Cerebellum (tissue), 5 donors: ENCODE measurements around the gene ZMAT5.

GRCh38 chr22:27100883-27101214 is 479.1 kb downstream of the CRYBA4 start:
- PRO-cap, 3 experiments = no peak in any of the 3 experiments
- RAMPAGE, long total RNA = no peak

GRCh38 chr22:27797126-27798433 is 4.0 kb downstream of the MN1 start:
- PRO-cap, 3 experiments = no peak in any of the 3 experiments
- RAMPAGE, long total RNA = no peak

GRCh38 chr22:27876472-27877157 is 42.4 kb downstream of the PITPNB start:
- PRO-cap, 3 experiments = no peak in any of the 3 experiments
- RAMPAGE, long total RNA = no peak

GRCh38 chr22:27896050-27897165 is 22.6 kb downstream of the PITPNB start:
- PRO-cap, 3 experiments = no peak in any of the 3 experiments
- RAMPAGE, long total RNA = no peak

DNA sequence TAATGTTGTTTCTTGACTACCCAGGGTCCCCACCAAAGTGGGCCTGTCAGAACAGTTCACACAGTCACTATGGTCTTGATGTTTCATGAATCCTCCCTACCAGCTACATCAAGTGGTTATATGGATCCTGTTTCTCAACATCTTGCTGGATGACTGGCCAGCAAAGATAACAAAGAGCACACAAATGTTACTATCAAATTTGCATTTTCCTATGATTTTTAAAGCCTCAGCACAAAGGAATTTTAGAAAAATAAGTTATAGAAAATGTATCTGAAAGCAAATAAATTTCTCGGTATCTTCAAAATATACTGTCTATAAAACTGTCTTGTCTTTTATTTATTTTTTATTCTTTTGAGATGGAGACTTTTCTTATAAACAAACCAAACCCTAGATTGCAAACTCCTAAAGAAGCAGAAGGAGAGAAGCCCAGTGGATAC is 246.7 kb downstream of the TTC28 start:
- PRO-cap, 3 experiments = no peak in any of the 3 experiments
- RAMPAGE, long total RNA = no peak

GRCh38 chr22:28442173-28442793 is 237.4 kb downstream of the TTC28 start:
- PRO-cap, 3 experiments = no peak in any of the 3 experiments
- RAMPAGE, long total RNA = no peak

DNA sequence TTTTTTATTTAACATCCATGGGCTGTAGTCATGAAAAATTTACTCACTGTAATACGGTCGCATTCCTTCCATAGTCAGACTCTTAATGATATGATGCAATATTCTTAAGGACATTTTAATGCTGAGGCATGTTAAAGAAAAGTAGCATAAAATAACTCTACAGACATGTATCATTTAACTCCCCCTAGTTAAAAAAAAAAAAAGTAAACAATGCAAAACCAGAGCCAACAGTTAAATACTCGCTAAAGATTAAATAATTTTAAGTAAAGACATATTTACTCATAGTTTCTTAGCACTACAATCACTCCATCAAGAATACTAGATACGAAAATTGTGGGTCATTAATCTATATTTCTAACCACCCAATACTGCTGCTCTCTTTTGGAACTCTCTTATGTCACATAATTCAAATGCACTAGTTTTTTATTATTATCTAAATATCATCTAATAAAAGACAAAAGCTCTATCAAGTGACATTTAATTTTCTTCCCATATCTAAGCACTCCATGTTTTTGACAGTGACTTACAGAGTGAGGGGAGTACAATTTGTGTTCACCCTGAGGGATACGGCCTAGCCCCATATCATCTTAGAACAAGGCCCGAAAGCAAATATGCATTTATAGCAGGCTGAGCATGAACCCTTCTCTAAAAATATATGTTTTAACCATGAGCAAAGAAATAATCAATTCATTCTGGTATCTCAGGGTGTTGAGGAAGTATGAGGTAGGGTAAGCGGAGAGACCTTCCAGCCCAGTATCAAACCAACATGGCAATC is 131.8 kb downstream of the TTC28 start:
- PRO-cap, 3 experiments = no peak in any of the 3 experiments
- RAMPAGE, long total RNA = no peak

DNA sequence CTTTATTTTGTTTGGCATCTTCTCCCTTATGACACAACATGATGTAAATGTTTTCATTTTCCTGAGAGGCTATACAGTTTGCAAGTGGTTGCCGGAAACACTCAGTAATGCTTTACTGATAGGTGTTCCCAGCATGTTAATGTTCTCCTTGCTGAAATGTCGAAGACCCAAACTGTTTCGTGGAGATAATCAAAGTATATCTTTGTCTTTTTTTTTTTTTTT is 8.8 kb downstream of the HSCB start:
- PRO-cap, 3 experiments = no peak in any of the 3 experiments
- RAMPAGE, long total RNA = no peak

DNA sequence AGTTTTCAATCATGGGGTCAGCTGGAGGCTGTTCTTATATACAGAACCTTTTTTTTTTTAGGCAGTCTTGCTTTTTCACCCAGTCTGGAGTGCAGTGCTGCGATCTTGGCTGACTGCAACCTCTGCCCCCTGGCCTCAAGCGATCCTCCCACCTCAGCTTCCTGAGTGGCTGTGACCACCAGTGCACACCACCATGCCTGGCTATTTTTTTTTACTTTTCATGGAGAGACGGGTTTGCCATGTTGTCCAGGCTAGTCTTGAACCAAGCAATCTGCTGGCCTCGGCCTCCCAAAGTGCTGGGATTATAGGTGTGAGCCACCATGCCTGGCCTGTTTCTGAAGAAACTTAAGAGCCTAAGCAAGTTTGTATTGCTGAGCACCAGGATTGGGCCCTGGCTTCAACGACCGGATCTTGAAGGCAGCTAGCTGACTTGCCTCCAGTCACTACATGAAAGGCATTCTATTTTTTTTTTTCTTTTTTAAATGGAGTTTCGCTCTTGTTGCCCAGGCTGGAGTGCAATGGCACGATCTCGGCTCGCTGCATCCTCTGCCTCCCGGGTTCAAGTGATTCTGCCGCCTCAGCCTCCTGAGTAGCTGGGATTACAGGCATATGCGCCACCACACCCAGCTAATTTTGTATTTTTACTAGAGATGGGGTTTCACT is 20.2 kb downstream of the CCDC117 start:
- PRO-cap, 3 experiments = no peak in any of the 3 experiments
- RAMPAGE, long total RNA = no peak

- PRO-cap, 3 experiments = no peak in any of the 3 experiments
- RAMPAGE, long total RNA = no peak
Measured at GRCh38 chr22:28819244-28820058, 47.0 kb downstream of the CCDC117 start.

- PRO-cap, 3 experiments = no peak in any of the 3 experiments
- RAMPAGE, long total RNA = no peak
Measured at GRCh38 chr22:28897098-28897334, 13.6 kb downstream of the ZNRF3 start.

- PRO-cap, 3 experiments = no peak in any of the 3 experiments
- RAMPAGE, long total RNA = no peak
Measured at GRCh38 chr22:29119820-29120563, 47.2 kb downstream of the KREMEN1 start.

GRCh38 chr22:29308825-29309166 is 2.3 kb downstream of the GAS2L1 start:
- PRO-cap, 3 experiments = no peak in any of the 3 experiments
- RAMPAGE, long total RNA = no peak

- PRO-cap, 3 experiments = no peak in any of the 3 experiments
- RAMPAGE, long total RNA = no peak
Measured at GRCh38 chr22:29648317-29648769, 44.9 kb downstream of the NF2 start.

DNA sequence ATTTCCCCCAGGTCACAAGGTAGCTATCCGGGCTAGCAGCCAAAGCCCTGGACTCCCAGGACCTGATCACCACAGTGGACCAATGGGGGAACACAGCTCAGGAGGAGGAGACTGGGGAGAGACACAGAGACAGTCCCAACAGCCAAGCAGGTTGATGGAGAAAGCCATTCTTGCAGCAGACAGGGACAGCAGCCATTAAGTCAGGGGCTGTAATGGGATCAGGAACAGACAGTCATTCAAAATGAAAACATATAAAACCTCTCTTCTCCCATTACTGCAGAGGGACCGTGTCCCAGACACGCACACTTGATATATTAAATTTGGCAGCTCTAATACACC is 16.1 kb downstream of the ZMAT5 start:
- PRO-cap, 3 experiments = no peak in any of the 3 experiments
- RAMPAGE, long total RNA = no peak

- PRO-cap, 3 experiments = peak in 3 of 3 experiments; most common minus-strand start chr22:29767007 (in 3)
- RAMPAGE, long total RNA = no peak
Measured at GRCh38 chr22:29766240-29767151, at the start of gene ZMAT5. Gene ZMAT5, minus strand, starts transcription at chr22:29767007.

GRCh38 chr22:30038091-30038808 is 42.0 kb upstream of the HORMAD2 start:
- PRO-cap, 3 experiments = no peak in any of the 3 experiments
- RAMPAGE, long total RNA = no peak

DNA sequence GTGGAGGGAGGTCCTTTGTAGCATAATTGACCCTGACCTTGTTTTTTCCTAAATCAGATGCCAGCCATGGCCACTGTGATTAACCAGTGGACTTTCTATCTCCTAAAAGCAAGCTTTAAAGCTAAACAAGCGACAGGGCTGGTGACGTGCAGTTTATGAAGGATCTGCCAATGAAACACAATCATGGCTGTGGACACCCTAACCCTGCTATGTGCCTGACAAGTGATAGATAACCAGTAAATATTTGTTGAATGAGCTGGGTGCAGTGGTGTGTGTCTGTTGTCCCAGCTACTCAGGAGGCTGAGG is 64.2 kb downstream of the LIF start:
- PRO-cap, 3 experiments = no peak in any of the 3 experiments
- RAMPAGE, long total RNA = no peak

DNA sequence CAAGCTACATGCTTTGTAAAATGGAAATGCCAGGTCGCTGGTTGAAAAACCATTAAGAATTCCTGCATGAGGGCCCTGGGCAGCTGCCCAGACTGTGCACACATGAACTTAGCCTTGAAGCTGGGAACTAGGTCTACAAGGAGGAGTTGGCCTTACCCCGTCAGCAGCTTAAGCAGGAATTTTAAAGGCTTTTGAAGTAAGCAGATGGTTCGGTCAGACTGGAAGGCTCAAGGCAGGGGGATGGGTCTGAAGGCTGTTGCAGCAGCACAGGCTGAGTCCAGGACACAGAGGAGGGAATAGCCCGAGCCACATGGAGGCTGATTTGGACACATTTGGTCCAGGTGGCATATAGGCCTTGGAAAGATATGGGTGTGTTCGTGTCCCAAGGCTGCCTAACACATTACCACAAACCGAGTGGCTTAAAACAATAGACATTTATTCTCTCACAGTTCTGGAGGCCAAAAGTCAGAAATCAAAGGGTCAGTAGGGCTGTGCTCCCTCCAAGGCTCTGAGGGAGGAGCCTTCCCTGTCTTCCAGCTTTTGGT is 11.7 kb downstream of the LIF start:
- PRO-cap, 3 experiments = no peak in any of the 3 experiments
- RAMPAGE, long total RNA = no peak

- PRO-cap, 3 experiments = no peak in any of the 3 experiments
- RAMPAGE, long total RNA = no peak
Measured at GRCh38 chr22:30241401-30242086, 5.0 kb downstream of the LIF start.